Temporal lobe (tissue), 2 donors: Measurements from ENCODE around the genes CHST12 and TTYH3.

DNA sequence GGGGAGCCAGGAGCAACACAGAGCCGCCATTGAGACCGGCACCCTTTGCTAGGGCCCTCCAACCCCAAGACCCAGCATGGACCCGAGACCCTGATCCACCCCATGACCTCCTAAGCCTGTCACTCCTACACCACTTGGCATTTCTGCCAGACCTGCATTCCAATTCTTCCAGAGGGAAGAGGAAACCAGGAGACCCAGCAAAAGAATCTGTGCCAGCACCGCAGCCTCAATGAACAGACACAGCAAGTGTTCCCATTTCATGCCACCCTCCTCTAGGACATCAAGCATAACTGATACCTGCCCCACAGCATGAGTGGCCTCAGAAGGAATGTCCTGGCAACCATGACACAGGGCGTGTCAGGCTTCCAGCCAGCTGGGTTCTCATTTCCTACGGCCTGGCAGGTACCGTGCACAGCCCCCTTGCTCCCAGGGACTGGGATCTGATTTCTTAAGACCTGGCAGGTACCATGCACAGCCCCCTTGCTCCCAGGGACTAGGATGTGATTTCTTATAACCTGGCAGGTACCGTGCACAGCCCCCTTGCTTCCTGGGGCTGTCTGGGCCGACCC is 7.8 kb downstream of the MAD1L1 start:
- RAMPAGE, long total RNA = no peak

GRCh38 chr7:2248879-2249403 is 6.9 kb downstream of the NUDT1 start:
- RAMPAGE, long total RNA = no peak

DNA sequence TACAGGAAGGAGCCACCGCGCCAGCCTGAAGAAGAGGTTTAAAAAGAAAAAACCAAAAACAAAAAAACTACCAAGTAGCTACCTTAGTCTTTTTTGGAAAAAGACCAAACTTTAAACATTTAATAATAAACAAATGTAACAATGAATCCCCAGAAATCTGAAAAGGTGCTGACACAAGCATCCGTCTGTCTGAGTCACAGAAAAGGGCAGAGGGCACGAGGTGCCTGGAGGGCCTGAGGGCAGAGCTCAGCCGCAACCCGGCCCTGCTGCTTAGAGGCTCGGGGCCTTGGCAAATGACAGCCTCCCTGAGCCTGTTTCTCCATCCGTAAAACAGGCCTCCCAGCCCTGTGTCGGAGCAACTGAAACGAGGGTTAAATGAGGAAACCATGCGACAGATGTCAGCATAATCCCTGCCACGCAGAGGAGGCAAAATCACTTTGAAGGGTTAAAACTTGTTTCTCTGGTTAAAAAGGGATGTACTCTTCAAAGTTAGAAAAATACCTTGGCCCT is 24.8 kb downstream of the NUDT1 start:
- RAMPAGE, long total RNA = no peak

- RAMPAGE, long total RNA = no peak
Measured at GRCh38 chr7:2307632-2308362, 6.4 kb downstream of the SNX8 start.

- RAMPAGE, long total RNA = no peak
Measured at GRCh38 chr7:2368628-2369713, 14.3 kb downstream of the EIF3B start.

- RAMPAGE, long total RNA = no peak
Measured at GRCh38 chr7:2380041-2380775, 23.2 kb upstream of the CHST12 start.

DNA sequence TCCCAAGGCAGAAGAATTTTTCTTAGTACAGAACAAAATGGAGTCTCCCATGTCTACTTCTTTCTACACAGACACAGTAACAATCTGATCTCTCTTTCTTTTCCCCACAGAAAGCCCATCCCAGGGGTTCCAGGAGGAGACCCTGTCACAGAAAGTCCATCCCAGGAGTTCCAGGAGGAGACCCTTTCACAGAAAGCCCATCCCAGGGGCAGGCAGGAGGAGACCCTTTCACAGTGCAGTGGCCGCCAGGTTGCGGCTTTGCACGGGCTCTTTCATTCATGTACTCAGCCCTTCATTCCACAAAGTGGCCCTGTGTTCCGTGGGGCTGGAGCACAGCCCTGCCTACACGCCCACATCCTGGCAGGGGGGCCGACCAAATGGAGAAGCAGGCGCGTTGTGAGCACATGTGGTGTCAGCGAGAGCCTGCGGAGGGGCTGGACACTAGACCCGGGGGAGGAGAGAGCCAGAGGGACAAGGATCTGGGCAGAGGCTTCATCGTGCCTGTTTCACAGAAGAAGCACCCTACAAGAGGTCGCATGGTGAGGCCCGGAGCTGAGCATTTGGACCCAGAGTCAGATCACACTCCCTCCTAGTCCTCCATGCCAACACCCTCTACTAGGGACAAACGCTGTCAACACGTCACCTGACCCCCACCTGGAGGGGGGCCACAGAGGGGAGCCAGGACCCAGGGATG is 13.0 kb upstream of the CHST12 start:
- RAMPAGE, long total RNA = no peak

DNA sequence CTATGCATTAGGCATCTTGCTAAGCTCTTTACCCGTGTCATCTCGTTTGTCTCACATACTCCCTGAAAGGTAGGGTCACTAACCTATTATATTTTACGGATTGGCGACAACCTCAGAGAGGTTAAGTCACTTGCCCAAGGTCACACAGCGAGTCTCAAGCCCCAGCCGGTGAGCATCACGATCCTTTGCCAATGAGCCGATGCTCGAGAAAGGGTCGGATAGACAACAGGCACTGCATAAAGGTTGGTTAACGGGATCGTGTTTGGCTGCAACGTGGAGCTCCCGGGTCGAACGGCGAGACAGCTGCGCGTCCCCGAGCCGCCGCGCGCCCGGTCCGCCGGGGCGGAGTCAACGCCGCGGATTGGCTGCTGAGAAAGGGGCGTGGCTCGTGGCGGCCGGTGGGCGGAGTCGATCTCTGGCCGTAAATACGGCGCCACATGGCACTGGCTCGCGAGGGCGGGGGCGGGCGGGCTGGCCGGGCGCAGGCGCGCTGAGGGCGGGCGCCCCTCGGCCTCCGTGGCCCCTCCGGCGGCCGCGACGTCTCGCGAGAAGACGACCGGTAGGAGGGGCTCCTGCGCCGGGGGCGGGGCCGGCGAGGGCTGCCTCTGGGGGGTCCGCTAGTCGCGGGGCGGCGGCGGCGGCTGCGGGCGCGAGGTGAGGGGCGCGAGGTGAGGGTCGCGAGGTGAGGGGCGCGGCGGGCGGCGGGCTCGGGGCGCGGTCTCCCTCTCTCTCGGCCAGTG is at the start of gene CHST12:
Gene CHST12 (plus strand): TSS at position 620 of the 740 bp plus-strand sequence.
- RAMPAGE, long total RNA = no peak

- RAMPAGE, long total RNA = no peak
Measured at GRCh38 chr7:2451848-2452458, 24.2 kb downstream of the GRIFIN start.

- RAMPAGE, long total RNA = no peak
Measured at GRCh38 chr7:2478453-2478875, 2.3 kb upstream of the GRIFIN start.

DNA sequence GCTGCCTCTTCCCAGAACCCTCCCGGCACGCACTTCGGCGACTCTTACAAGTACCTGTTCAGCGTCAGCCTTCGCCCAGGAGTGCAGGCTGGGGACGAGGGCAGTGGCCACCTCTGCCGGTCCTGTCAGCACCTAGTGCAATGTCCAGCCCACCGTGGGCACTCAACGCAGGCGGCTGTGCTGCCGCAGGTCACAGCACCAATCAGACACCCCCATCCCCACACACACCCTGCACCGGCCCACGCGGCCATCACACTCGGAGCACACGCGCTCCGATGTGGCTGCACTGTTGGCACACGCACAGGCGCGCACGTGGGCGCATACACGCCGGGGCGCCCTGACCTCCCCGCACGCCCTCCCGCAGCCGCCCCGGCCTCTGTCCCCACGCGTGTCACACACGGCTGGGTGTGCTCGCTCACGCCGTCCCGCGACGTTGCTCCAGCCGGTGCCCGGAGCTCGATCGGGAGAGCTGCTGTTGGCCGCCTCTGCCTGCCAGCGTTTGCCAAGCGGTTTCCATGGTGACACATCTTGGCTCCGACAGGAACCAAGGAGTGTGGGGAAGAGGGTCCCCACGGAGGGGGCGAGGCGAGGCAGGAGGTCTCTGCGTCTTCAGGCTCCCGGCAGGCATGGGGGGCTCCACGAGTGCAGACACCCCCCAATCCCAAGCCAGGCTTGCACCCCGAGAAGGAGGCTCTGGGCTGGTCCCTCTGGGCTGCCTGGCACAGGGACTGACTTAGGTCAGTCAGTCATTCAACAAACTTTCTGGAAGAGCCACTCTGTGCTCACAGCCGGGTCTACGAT is 12.0 kb downstream of the LFNG start:
- RAMPAGE, long total RNA = no peak

DNA sequence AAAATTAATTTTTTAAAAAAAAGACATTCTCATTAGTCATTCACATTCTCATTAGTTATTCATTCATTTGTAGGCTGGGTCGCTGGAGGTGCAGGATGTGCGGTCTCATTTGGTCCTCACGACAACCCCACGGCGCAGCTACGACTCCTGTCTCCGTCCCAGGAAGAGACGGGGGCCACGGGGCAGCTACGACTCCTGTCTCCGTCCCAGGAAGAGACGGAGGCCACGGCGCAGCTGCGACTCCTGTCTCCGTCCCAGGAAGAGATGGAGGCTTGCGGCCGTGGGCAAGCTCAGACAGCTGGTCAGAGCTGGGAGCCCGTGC is 8.6 kb downstream of the BRAT1 start:
- RAMPAGE, long total RNA = no peak

- RAMPAGE, long total RNA = no peak
Measured at GRCh38 chr7:2631748-2632368, at the start of gene TTYH3. TTYH3 (plus strand) TSS chr7:2631986.

- RAMPAGE, long total RNA = no peak
Measured at GRCh38 chr7:2633819-2634903, 2.4 kb downstream of the TTYH3 start.

GRCh38 chr7:2647416-2648230 is 15.8 kb downstream of the TTYH3 start:
- RAMPAGE, long total RNA = no peak

DNA sequence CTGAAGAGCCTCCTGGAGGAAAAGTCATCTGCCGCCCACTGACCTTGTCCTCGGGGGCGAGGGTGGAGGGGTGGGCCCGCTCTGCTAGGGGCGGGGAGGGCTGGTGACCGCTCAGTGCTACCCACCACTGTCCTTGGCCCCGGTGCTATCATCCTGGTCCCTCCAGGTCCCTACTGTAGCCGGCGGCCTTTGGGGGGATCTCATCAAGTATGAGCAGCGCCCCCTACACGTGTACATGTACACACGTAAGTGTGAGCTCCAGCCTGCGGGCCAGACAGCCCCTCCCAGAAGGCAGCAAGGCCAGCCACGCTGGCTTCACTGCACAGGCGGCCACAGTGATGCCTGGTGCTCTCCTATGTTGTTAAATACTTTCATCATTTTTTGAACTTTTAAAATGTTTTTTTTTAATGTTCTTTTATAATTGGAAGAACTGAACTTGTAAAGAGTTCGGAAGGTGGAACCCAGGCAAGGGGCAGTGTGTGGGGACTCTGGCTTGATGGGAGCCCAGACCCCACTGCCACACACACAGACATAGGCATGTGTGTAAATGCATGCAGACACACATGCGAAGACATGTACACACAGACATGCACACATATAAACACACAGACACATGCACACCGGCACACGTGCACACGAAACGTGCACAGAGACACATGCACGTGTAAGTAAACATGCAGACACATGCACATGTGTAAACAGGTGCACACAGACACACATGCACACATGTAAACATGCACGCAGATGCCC is 19.7 kb downstream of the TTYH3 start:
- RAMPAGE, long total RNA = no peak

DNA sequence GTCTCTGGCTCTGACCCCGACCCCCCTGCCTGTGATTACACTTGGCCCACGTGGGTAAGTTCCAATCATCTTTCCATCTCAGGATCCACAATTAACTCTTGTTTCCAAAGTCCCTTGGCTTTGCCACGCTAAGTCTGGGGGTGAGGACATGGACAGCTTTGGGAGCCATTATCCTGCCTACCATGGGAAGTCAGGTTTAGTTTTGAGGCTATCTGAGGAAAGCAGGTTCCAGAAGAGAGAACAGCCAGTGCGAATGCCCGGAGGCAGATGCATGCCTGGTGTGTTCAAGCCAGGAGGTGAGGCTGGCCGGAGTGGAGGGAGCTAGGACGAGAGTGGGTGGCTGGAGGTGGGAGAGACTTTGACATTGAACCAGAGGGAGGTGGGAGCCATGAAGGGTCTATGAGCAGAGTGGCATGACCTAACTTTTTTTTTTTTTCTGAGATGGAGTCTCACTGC is 20.8 kb upstream of the AMZ1 start:
- RAMPAGE, long total RNA = no peak

GRCh38 chr7:2676489-2676944 is 11.5 kb upstream of the AMZ1 start:
- RAMPAGE, long total RNA = no peak

- RAMPAGE, long total RNA = no peak
Measured at GRCh38 chr7:2701735-2702266, 13.8 kb downstream of the AMZ1 start.

DNA sequence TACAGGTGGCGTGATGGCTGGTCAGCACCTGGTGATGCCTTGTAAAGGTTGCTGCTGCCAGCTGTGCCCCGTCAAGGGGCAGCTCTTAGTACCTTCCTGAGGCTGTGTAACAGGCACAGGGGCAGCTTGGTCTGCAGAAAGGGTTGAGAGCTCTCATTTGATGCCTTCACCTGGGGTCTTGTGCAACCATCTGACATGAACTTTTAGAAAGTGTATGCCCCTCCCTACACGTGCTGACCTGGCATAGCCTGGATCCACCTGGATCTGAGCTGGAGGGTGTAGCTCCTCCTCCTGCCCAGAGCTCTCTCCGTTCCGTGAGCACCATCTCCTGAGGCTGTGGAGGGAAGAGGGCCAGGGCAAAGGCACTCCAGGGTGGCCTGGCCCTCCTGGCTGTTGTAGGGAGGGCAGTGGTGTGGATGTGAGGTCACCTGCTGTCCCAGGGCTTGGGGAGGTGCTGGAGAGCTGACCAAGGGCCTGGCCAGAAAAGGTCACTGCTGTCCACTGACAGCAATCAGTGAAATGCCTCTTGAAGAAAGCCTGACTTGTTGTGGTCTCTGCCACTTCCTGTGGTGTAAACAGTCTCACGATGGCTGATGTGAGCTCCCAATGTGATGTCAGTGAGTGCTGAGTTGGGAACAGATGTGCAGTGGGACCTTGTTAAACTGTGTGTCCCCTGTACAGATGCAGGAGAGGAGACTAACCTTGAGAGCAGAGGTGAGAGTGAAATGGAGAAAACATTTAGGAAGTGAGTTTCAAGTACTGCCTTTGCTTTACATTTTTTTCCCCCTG is 23.0 kb downstream of the AMZ1 start:
- RAMPAGE, long total RNA = no peak